Occipital lobe (tissue), 2 donors: ENCODE measurements around the genes ZNF500, SMIM22 and SEC14L5.

DNA sequence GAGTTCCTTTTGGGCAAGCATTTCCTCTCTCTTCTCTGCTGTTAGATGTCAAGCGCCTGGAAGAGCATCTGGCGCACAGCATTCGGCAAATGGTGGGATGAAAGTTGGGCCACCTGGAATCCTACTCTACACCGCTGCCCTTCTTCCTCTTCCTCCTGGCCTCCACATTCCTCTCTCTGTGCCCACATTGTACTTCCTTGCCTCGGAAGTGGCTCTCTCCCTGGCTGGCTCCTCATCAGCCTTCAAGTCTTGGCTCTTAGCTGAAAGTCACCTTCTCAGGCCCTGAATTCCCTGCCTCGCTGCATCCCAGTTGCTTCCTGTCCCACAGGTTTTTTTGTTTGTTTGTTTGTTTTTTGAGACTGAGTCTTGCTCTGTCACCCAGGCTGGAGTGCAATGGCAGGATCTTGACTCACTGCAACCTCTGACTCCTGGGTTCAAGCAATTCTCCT, 2.5 kb upstream of the PAM16 start:
- RAMPAGE, long total RNA: no peak

- RAMPAGE, long total RNA: no peak
Measured at GRCh38 chr16:4379456-4379743, 7.8 kb downstream of the VASN start.

DNA sequence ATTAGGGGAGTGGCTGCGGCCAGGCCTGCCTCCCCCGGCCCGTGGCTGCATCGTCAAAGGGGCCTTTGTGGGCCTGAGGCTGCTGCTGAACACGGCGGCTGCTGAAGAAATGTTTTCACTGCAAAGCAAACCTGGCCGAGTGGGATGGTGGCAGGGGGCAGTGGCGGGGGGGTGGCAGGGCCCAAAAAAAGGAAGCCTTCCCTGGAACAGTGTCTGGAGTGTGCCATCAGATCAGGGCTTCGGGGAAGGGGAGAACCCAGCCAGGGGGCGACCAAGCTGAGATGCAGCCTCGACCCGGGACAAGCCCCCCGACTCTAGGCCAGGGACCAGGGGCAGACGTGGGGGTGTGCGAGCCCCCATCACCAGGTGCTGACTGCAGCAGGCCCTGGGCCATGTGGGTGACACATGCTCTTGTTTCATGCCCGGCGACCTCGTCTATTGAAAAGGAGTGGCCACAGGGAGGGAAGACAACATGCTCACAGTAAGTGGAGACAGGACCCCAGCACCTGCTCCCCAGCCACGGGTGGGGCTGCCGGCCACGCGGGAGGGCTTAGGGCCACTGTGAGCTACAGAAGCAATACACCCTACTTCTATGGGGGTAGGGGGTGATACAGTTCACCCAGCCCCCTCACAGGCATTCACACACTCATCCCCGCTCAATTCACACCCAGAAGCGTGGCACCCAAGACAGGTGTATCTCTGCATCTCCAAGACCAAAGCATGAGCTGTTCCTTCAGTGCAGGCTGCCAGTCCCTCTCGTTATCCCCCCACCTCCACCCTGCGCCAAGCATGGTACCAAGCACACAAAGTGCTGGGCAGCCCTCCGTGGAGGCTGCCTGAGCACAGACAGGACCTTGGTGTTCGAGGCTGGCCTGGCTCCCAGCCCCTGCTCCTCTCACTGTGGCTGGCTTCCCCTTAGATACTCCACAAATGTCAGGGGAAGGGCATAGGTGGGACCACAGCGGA, 13.4 kb downstream of the VASN start:
- RAMPAGE, long total RNA: no peak

- RAMPAGE, long total RNA: no peak
Measured at GRCh38 chr16:4397262-4397532, 19.2 kb downstream of the CORO7 start.

DNA sequence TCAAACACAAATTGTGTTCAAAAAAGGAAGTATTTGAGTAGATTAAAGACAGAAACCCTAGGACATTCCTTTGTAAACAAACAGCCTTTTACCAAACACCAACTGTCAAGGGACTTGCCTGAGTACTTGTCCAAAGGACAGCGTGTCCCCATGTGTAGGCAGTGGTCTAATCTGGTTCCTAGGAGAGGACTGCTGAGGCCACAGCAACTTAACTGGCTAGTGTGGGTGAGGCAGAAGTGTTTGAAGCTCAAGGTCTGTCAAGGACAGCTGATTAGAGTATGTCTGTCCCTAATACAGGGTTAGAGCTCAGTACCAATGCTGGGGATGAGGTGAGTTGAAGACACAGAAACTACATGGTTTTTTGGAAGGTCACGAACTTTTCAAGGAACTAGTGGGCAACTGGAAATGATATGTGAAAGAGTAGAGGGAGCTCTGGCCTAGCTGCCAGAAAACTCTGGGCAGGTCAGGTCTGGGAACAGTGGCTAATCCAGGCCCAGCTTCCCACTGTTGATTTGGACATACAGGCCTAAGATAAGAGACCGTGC, 10.1 kb downstream of the HMOX2 start:
- RAMPAGE, long total RNA: no peak

DNA sequence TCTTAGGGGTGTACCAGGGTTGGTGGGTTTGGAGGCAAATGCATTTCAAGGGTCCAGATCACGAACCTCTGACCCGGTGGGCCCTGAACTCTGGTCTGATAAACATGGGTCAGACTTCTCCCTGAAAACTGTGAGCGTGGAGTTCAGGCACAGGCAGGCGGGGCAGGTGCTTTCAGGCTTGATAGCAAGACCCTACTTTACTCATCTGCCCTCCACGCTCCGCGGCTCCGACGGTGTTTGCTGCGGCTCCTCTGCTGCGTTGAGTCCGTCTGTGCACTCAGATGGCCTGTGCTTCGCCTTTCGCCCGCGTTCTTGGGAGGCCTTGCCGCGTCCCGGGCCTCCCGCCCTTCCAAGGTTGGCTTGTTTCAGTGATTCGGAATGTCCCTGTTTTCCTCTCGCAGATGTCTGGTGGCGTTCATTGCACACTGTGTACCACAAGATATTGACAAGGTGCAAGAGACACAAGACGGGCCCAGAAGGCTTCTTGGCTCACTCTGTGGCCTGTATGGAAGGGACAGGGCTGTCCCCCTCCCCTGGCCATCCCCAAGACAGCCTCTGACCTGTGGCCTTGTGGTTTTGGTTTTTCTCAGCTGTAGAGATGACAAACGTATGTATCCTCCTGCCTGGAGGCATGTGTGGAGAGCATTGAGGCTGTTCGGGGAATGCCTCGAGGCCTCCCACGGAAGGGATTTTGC, 15.2 kb downstream of the MGRN1 start:
- RAMPAGE, long total RNA: no peak

DNA sequence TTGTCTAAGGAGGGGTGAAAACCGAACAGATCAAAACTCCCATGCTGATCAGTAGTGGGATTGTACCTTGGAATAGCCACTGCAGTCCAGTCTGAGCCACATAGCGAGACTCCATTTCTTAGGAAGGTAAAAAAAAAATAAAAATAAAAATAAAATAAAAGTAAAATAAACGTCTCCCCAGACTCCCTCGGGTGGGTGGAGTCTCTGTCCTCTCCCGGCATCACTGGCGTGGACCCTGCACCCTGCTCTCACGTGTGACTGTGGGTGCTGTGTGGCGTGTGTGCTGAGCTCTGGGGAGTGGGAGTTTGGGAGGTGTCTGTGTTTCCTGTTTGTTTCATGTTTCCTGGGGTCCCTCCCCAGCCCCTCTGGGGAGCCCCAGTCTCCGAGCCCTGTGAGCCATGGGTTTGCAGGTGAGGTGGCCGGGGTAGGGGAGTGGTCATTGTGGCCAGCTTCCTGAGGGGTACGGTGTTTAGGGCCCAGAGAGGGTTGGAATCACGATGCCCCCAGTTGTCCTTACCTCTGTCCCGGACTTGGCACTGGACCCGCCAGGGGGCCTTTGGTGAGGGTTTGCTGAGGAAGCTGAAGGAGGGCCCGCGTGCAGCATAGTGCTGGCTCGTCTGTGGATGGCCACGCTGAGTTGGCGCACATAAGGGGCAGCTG, 34.2 kb upstream of the NUDT16L1 start:
- RAMPAGE, long total RNA: no peak

GRCh38 chr16:4676405-4676818, 16.9 kb upstream of the NUDT16L1 start:
- RAMPAGE, long total RNA: no peak

GRCh38 chr16:4688105-4688879, 5.1 kb upstream of the NUDT16L1 start:
- RAMPAGE, long total RNA: no peak

GRCh38 chr16:4766814-4767644, at the start of gene ZNF500:
TSS of gene ZNF500 (minus strand) at chr16:4767162.
- RAMPAGE, long total RNA: start-site peak on the minus strand at chr16:4767128-4767192, 118 and 105 reads in 2 replicates

DNA sequence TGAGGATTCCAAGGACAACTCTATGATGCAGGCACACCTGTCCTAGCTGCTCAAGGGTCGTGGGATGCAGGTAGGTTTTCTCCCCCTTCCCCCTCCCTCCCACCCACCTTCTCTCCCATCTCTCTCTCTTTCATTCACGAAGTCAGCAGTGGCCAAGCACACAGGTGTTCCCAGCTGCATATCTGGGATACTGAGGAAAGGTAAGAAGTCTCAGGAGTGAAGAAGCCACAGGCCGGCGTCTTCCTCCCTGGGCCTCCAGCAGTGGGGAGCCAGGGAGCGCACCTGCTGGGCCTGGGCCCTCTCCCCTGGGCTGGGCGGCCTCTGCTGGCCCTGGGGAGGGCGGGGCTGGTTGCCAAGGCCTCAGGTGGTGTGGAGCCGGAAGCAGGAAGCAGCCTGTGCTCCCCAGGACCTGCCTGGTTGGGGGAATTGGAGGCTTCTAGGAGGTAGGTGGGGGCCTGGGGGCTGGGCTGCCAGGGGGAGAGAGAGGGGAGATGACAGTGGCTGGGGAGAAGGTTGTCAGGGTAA, at the start of gene SMIM22:
SMIM22 (plus strand) TSS at position 363 of the 525 bp plus-strand sequence.
- RAMPAGE, long total RNA: no peak

GRCh38 chr16:4825219-4825550, 21.9 kb downstream of the GLYR1 start:
- RAMPAGE, long total RNA: no peak

GRCh38 chr16:4846994-4847158, 212 bp downstream of the GLYR1 start:
- RAMPAGE, long total RNA: no peak

GRCh38 chr16:4847575-4848622, 618 bp downstream of the UBN1 start:
- RAMPAGE, long total RNA: no peak

GRCh38 chr16:4882764-4883727, 35.8 kb downstream of the UBN1 start:
- RAMPAGE, long total RNA: no peak

DNA sequence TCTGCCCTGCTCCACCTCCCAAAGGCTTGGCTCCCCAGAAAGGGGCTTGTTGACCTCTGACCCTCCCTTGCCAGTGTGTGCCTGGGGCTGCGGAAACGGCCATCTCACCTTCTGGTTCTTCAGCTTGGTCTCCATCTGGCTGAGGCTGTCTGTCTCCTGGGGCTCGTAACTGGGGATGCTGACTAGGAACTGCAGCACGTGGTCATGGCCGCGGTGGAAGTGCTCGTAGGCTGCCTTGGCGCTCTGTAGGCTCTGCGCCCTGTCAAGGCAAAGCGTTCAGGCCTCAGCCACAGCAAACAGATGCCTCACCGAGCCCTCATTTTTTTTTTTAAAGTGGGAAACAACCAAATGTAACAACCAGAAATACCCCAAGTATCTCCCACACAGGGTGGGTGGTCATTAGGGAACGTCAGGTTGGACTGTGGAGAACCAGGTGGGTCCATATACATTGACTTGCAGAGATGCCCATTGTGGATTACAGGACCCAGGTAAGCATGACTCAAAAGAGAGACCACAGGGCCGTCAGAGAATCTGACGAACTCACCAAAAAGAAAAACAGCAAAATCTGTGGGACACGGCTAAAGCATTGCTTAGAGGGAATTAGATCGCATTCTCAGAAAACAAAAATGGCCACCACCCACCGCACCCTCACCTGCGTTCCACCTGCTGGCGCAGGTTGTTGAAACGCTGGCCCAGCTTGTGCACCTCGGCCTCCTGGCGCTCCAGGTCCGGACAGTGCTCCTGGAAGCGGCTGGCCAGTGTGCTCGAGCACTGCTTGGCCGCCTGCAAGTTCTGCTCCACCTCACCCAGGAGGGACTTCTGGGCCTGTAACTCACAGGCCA, 43.0 kb downstream of the UBN1 start:
- RAMPAGE, long total RNA: no peak

- RAMPAGE, long total RNA: no peak
Measured at GRCh38 chr16:4910713-4910986, 26.3 kb downstream of the PPL start.

- RAMPAGE, long total RNA: no peak
Measured at GRCh38 chr16:4935984-4936903, 704 bp downstream of the PPL start.

DNA sequence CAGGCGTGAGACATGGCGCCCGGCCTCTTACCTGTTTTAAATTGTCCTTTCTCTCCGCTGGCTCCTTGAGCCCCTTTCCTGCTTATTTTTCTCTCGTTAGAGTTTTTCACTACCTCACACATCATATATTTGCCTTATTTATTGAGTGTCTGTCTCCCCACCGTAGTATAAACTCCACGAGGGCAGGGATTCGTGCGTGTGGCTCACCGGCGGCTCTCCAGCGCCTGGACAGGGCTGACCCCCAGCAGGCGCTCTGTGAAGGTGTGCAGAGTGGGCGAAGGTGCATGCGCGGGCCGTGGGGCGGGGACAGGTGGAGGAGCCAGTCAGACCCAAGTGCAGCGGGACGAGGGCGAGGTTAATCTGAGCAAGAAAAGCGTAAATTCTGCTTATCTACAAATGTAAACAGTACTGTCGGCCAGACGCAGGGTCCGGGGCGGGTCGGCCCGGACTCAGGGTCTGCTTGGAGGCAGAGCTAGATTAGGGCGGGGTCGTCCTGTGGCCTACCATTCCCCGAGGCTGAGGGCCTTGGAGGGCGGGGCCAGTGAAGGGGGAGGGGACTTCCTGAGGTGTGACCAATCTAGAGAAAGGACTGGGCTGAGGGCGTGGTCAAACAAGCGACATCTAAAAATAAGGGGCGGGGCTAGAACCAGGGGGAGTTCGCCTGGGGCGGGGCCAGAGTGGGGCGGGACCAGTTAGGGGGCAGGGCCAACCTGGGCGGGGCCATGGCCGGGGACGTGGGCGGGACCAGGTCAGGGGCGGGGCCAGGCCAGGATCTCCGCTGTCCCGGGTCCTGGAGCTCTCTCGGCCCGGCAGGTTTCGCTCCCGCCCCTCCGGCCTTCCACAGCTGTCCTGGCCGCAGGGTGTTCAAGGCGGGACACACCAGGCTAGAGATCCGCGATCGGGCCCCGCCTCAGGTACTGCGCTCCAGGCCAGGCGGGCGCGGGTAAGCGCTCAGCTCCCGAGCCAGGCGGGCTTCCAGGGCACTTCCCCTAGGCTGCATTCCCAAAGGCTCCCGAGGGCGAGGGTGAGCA, at the start of gene SEC14L5:
SEC14L5 (plus strand) TSS at position 799 of the 1,031 bp plus-strand sequence.
- RAMPAGE, long total RNA: no peak

- RAMPAGE, long total RNA: no peak
Measured at GRCh38 chr16:5450137-5451008, 352.8 kb upstream of the EEF2KMT start.